ENCODE measurements around the genes CCNO and IL31RA.

DNA sequence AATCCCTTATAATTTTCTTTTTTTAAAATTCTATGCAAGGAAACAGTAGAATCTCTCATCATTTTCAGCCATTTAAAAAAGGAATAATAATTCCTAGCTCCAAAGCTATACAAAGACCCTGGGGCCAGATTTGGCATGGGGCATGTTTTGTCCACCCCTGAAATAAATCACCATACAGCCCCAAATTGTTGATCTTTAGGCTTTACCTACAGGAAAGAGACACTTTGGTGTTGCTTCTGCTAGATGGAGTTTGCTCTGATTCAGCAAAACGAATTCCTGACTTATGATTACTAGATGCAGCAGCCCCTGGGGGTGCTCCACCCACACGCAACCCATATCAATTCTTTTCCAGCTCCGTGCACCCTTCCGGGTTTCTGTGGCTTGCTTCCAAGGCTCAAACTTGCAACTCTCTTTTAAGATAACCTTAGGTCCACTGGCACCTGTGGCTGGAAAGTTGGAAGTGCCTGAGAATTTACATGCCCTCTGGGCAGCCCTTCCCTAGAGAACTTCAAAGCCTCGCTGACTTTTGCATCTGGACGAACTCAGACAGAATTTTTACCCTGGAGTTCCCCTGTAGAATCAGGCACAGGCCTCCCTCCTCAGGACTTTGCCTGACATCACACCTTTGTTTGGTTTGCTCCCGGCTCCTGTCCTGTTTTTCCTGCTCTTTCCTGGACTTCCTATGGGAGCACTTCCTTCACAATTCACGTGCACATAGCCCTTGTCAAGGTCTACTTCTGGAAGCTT is 224.8 kb downstream of the SNX18 start:
- RRBS: no CpG with 5 or more reads among the region's 8 CpGs

DNA sequence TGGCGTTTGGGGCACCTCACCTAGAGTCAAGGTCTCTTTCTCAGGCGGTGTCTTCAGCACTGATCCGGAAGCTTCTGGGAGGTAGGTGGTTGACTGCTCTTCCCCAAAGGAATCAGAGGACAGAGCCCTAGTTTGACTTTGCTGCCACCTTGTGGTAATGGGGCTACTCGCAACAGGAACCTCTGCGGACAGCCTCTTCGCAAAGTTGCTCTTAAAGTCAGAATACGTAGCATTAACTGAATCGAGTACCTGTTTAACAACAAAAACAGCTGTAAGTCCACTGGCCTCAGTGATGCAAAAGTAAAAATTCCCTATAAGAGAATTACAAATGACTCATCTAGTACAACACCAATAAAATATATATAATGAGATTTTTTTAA is 13.4 kb upstream of the GPX8 start:
- RRBS: no CpG with 5 or more reads among the region's 8 CpGs

DNA sequence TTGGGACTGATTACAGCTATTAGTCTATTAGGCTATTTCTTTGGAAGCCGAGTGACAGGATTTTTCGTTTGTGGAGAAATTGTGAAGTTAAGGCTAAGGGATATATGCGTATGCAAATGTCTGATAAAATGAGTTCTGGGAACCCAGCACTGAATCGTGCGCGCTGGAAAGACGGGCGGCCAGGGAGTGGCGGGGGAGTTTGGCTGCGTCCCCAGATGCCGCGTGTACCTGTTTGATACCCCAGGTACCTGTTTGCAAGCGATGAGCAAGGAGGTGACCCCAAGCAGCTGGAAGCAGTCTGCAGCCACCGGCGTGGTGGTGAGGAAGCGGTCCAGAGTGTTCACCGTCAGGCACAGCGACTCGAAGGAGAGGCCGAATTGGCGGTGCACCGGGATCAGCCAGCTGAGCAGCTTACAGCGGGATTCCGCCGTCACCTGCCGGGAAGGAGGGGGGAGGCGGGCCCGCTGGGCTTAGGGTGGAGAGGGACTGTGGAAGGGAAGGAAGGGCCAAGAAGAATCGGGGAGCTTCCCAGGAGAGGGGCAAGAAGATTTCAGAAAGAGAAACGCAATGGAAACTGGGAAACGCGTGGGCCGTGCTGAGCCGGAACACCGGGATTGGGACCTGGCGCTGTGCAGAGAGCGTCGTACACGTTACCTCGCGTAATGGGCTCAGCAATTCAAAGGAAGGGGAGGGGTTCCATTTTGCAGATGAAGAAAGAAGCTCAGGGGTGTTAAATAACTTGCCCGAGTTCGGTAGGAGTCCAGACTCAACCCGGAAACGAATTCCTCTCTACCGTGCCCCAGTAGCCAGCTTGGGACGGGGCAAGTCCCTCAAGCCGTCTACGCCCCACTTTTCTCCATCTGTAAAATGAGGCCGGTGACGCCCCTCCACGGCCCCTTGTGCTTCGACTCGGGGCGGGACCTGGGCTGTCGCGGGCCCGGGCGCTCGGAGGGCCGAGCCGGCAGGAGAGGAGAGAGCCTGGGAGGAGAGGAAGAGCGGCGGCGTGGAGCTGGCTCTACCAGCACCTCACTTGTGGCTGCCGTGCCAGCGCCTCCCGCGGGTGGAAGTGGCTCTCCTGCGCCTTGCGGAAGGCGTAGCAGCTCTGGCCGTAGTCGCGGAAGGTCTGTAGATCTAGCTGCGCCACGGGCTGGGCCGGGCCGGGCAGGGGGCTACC is 908 bp downstream of the CCNO start:
- RRBS: 62% methylated on average over 26 of the region's 79 CpGs

DNA sequence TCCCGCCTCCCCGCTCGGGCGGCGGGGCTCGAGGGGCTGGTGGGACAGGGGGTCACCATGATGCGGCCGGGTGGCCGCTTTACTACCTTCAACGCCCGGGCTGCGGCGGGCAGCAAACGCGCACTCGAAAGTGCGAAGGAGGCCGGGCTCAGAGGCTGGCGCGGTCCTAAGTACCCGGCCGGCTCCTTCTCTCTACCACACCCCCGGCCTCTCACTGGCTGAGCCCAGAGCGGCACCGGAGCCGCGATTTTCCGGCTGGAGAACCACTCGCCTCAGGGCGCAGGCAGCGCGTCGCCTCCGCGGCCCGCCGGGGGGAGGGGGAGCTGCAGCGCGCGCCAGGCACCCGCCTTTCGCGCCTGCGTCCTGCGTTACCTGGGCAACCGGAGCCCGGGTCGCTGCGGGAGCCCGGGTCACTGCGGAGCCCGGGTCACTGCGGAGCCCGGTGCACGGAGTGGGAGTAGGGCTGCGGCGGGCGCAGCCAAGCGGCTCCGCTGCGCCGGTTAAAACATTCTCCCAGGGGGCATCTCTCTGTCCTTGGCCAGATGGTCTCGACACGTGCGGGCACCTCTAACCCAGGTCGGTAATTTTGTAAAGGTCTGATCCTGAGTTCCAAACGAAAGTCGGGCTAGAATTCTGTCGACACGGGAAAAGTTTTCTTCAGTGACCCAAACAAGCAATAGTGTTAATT is at the start of gene CCNO:
CCNO (minus strand) TSS at position 144 of the 688 bp plus-strand sequence.
- RRBS: 19% methylated on average over 38 of the region's 70 CpGs

DNA sequence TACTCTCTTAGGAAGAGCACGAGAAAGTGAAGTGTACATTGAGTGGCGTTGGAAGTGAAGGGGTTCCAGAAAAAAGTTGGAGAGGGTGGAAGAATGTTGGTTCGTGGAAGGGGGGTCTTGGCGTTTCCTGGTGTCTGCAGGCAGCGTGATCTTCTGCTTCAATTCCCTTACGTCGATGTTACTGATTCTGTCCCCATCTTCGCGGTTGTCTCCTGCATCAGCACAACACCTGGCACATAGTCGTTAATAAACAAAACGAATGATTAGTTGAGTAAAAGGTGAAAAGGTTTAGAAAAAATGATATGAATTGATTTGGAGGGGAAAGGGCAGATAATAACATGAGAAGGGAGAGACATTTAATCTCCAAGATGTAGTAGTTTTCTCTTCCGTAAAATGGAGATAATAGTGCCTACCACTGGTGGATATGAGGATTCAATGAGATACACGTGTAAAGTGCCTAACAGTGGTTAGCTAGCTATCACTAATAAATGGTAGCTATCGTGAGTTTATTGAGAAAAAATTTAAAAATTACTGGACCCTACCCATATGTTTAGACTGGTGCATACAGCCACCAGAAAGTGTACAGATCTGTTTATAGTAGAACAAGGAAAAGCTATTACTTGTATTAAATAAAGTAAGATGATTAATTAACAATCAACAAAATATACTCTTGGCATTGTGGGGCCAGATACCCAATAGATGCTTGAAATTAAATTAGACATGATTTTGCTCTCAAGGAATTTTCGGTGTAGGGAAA is 598 bp downstream of the MTREX start:
- RRBS: no CpG with 5 or more reads among the region's 15 CpGs

- RRBS: no CpG with 5 or more reads among the region's 5 CpGs
These were observed 105.5 kb downstream of the PLPP1 start for GRCh38 chr5:55429076-55429754.

- RRBS: no CpG with 5 or more reads among the region's 1 CpG
These were observed 103.8 kb downstream of the PLPP1 start for GRCh38 chr5:55430858-55431398.

- RRBS: no CpG with 5 or more reads among the region's 2 CpGs
These were observed 3.8 kb upstream of the PLPP1 start for GRCh38 chr5:55538569-55538969.

DNA sequence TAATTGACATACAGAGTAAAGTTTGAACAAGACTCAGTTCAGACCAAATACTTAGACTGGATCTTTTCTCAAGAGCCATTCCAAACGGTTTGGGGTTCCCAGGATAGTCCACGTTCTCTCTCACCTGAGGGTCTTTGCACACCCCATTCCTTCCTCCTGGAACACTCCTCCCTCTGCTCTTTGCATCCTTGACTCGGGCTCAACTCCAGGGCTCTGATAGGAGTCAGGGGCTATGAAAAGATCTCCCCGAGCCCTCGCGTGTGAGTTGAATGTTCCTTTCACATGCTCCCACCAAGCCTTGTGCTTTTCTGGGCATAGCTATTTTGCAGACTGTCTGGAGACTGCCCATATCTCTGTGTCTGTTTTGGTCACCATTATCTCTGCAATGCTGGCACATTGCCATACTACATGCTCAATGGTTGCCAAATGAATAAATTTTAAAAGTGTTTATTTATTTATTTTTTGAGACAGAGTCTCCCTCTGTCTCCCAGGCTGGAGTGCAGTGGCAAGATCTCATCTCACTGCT is 56.9 kb upstream of the PLPP1 start:
- RRBS: no CpG with 5 or more reads among the region's 6 CpGs

DNA sequence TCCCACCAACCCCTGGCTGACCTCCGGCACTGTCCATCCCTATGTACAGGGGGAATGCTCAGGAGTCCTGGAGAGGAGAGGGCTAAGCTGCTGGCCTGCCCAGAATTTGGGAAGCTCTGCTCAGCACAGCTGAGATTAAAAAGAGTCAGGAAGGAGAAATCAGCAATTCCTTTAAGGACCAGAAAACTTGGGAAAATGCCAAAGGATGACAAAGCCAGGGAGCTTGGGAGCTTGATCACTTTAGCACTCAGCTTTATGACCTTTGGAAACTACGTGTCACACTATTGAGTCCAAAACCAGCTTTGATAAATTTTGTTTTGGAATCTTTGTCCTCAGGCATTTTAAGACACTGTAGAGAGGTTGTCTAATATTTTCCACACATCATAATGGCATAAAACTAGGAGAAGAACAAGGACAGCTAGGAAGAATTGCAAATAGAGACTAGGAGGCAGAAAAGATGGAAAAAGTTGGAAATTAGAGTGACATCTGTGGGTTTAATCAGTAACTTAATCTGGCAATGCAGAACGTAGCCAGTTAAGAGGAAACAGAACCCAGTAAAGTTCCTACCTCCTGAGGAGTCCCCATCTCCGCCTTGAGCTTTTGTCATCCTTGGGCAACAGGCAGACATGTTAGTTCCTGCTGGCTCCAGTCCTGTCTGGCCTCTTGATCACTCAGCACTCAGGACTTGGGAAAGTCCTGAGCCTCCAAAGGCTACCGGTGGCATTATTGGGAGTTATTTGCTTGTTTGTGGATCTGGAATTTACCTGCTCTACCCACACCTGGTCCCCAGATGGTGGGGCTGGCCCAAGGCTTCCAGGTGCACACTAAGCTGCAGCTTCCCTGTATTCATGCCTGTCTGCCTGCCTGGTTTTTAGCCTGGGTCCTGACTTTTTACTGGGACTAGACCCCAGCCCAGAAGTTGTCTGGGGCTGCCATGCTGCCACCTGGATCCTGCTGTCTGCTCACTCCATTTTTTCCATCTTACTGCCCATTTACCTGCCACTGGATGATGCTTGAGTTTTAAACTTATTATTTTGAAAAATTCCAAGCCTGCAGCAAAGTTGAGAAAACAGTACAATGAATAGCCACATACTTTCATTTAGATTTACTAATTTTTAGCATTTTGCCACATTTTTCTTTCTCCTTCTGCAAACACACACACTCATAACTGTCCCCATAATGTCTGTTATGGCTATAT is 62.8 kb upstream of the PLPP1 start:
- RRBS: no CpG with 5 or more reads among the region's 5 CpGs

DNA sequence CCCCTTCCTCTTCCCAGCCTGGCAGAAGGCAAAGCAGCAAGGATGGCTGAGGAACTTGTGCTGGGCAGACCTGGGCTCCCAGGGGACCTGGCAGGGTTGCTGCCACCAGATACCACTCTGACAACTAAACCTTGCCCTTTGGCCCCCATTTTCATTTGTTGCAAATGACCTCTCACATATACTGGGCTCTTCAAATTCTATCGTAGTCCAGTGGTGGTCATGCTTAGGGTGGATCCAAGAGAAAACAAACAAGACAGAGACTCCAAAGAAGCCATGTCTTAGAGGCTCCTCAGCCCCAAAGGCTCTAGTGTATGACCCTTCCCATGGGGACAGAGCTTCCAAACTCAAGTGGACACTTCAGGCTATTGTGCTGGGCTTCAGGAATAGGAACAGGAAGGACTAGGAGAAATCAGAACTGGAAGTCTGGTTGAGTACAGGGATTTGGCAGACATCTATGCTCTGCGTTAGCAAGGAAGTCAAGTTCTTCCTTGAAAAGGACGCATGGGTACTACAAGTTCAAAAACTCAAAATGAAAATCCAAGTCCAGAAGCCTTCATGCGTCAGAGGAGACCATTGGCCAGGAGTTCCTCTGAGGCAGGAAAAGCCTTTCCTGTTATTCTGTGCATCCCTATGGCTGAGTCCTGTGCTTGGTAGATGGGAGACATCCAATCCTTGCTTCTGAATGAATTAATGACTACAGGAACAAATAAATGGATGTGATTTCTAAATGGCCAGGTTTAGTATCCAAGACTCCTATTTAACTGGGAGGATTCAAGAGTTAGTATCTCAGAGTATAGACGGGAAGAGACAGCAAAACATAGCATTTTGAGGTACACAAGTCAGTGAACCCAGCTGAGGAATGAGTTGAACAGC is 64.7 kb upstream of the PLPP1 start:
- RRBS: no CpG with 5 or more reads among the region's 5 CpGs

GRCh38 chr5:55600939-55601948 is 66.5 kb upstream of the PLPP1 start:
- RRBS: 0% methylated on average over 1 of the region's 12 CpGs

DNA sequence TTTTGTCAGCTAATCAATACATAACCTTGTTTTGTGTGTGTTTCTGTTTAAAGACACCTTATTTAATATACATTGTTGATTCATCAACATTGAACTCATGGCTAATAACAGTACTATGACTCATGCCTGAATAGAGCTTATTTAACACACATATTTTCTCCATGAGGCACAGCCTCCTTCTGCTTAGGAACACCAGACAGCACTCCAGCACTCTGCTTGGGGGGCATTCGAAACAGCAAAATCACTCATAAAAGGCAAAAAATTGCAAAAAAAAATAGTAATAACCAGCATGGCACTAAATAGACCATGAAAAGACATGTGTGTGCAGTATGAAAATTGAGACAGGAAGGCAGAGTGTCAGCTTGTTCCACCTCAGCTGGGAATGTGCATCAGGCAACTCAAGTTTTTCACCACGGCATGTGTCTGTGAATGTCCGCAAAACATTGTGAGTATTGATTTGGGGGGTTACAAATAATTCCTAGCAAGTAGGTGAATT is at the start of gene IL31RA:
IL31RA (plus strand) TSS at position 169 of the 496 bp plus-strand sequence.
- RRBS: no CpG with 5 or more reads among the region's 3 CpGs

DNA sequence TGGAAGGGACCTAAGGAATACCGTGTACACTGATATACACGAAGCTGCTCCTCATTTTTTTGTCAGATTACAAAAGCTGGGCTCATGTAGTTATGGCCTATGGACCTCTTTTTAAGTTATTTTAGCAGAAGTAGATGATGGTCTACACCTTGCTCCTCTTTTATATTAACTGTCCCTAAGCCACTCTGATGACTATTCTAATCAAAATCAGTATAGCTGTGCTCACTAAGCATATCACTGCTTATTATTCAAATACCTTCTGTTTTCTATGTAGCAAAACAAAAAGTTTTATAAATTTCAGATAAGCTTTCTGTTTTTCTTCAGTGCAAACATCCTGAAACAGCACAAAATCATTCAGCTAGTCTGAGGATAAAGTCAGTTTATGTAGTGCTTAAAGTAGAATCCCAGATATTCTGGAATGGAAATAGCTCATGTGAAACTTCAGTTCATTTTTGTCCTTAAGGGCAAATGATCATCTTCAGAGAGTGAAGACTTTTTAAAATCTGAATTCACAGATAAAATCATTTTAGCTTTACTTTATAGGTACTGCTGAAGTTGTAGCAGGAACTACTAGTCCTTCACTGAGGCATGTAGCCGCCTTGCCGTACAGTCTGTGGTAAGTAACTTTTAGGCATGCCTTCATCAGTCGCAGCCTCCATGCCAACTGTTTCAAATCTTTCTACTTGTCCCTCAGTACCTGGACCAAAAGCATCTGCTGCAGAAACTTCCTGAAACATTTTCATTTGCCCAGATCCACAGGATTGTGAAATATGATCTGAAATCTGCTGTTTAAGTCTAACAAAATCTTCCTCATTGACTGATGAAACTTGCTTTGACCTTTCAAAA is 54.0 kb downstream of the IL6ST start:
- RRBS: no CpG with 5 or more reads among the region's 5 CpGs

GRCh38 chr5:56060602-56061218 is 65.9 kb upstream of the IL6ST start:
- RRBS: no CpG with 5 or more reads among the region's 4 CpGs

DNA sequence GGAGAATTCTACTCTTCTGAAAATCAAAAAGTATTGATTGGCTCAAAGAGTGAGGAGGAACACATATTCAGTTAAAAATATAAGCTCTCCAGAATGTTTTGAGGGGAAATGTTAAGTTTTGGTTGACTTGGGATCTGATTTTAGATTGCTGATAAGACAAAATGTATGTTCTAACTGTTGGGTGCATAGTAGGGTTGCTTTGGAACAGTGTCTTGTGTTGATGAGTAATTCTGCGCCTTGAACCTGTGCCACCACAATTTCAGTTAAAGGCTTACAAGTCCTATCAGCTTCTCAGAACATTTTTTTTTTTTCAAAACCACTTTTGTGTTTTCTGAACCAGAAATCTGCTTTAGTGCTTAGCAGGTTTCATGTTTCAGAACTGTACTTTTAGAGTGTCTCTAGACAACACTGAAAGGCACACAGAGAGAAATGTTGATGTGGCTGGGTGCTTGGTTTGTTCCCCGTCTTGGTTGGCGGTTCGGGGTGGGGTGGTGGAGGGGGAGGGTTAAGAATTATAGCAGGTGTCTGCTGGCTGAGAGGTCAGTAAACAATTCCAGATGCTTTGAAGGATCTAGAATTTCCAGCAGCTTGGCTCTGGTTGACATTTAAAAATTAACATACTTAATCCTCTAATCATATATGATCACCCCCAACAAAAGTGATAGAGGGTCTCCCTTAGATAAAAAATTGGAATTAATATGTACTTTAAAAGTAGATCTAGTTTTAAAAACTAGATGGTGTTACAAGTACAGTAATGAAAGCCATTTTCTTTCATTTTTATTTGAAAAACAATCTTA is 84.6 kb downstream of the ANKRD55 start:
- RRBS: no CpG with 5 or more reads among the region's 4 CpGs

DNA sequence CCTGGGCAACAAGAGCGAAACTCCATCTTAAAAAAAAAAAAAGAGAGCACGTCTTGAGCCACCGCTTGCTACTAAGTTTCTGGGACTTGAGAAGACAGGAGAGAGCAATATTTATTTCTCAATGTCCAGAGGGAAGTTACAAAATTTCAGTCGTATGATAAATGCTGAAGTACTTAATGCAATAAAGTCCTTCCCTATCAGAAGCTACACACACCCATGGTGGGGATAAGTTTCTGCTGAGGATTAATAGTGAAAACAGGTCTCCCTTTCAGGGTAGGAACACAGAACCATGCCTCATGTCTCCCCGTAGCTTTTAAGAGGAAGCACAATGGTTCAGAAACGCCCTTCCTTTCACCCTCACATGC is 73.7 kb downstream of the ANKRD55 start:
- RRBS: no CpG with 5 or more reads among the region's 6 CpGs

GRCh38 chr5:56319035-56319485 is 85.9 kb upstream of the ANKRD55 start:
- RRBS: no CpG with 5 or more reads among the region's 4 CpGs

GRCh38 chr5:56319486-56320211 is 86.5 kb upstream of the ANKRD55 start:
- RRBS: no CpG with 5 or more reads among the region's 21 CpGs